ENCODE measurements around a stretch of chr4.

GRCh38 chr4:174681676-174681915, 147.5 kb downstream of the GLRA3 start:
- PRO-cap = no peak

- PRO-cap = no peak
These were observed 35.6 kb upstream of the SPATA4 start for GRCh38 chr4:176230890-176231409.

- PRO-cap = no peak
These were observed 61.0 kb downstream of the SPCS3 start for GRCh38 chr4:176380582-176381295.

DNA sequence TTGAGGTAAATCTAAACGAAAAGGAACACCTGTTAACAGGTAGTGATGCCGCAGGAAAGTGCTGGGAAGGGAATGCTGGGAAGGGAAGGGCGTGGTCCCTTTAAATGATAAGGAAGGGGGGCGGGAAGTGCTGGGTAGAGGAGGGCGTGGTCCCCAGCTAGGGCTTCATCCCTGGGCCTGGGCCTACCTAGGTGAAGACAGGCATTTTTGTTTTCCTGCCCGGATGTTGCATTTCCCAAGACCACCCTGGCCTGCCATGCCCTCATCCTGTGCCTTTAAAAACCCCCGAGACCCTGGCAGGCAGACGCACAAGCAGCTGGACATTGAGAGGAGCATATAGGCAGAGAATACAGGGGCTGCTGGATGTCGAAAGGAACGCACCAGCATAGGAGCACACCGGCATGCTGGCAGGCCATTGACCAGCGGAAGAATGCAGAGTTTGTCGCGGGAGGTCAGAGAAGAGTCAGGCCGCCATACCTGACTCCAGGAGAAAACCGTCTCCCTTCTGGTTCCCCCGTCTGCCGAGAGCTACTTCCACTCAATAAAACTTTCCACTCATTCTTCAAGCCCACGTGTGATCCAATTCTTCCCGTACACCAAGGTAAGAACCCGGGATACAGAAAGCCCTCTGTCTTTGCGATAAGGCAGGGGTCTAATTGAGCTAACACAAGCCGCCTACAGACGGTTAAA, 2.8 kb upstream of the AGA start:
- PRO-cap = no peak

GRCh38 chr4:180403438-180403864, 1839.8 kb upstream of the TENM3 start:
- PRO-cap = no peak

DNA sequence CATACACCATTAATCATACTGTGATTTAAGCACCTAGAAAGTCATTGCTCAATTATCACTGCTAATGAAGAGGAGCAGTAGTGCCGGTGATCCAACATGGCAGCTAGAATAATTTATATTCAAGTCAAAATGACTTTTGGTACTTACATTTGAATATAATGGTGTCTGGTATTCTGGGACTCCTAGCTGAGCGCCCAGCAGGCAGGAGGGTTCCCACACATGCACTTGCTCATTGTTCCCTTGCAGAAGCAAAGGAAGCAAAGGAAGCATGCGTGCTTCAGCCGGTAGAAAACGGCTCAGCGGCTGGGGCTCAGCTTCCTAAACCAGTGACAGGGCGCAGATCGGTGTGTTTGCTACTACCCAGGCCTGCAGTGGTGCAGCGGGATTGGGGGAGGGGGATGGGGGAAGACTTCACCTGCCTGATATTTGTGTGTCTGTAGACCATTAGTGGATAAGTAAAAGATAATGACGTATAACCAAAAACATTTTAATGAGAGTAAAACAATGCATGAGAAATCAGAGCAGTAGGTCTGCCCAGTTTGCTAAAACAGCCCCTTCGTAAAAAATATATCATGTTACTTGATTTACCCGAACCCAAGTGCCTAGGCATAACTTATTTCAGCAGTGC, 978.3 kb upstream of the TENM3 start:
- PRO-cap = no peak

DNA sequence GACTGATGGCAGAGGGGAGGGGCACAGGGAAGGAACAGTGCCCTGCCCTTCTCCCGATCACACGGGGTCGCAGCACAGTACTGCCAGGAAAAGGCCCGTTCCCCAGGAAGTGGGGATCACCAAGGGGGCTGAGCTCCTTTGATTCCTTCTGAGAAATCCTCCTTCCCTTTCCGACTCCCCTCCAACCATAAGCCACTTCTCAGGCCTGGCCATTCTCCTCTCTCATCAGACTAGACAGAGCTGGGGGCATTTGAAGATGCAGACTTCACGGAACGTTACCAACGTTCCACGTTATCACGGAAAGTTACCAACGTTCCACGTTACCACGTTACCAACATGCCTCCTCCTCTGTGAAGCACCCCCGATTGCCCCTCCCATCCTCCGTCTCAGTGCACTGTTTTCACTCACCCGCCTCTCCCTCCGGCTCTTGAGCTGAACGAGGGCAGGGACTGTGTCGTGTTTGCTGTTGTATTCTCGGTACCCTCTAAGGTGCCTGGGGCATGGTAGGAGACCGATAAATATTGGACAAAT, 85.4 kb upstream of the WWC2 start:
- PRO-cap = no peak

GRCh38 chr4:183146422-183147033, 47.5 kb downstream of the WWC2 start:
- PRO-cap = no peak

DNA sequence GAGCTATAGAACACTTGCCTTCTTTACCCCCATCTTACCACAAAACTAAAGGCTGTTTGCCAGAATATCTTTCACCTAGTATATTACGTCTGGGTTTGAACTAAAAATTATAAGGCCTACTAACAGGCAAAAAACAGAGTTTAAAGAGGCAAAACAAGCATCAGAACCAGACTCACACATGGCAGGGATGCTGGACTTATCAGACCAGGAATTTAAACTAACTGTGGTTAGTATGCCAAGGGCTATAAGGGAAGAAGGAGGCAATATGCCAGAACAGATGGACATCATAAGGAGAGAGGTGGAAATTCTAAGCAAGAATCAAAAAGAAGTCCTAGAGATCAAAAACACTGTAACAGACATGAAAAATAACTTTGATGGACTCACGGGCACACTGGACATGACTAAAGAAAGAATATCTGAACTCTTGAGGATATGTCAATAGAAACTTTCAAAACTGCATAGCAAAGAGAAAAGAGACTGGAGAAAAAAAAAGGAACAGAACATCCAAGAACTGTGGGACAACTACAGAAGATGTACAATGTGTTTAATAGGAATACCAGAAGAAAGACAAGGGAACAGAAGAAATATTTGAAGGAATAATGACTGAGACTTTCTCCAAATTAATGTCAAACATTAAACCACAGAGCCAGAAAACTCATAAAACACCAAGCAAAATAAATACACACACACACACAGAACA, 15.2 kb downstream of the CLDN22 start:
- PRO-cap = no peak

DNA sequence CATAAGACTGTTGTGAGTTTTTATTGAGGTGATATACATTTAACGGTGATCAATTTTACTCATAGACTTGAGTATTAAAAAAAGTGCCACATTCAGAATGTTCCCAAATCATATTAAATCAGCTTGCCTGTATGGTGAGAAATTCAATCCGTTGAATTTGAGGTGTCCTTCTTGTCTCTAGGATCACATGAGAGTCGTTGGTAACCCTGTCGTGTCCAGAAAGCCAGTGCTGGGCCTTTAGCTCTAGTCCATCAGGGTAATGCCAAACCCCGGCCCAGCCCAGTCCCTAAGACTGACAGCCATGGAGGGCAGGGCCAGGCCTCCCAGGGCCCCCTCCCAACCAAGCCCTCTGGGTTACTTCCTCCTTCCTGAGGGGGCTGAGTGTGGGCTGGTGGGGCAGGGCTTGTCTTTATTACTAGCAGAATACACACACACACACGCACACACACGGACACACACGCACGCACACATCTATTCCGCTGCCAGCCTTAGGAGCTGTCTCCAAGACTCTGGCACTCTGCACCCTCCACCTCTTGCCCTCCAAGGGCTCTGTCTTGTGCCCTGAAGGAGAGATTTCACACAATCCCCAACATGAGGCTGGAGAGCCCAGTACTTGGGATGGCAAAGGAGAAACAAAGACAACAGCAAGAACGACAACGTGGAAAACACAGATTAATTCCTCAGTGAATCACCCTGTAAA, 35.7 kb upstream of the CDKN2AIP start:
- PRO-cap = no peak

DNA sequence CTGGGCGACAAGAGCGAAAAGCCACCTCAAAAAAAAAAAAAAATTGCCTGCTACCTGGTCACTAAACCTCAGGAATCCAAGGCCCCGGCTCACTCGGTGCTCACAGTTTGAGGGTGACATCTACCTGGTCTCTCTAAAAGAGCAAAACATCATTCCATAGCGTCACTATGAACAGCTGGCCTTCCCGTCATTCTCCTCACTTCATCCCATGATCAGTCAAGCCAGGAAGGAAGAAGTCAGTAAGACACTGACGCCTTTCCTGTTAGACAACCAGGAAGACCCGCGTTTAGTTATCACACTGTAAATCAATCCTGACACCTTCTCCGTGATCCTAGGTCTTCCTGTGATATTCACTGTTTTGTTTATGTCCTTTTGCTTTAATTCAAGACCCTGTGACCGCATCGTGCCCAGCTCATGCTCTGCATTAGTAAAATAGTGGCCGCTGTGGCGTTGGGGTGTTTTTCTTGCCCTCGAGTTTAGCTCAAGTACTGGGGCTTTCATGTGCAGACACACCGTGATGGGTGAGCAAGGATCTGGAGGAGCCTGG, 31.6 kb upstream of the CDKN2AIP start:
- PRO-cap = no peak

DNA sequence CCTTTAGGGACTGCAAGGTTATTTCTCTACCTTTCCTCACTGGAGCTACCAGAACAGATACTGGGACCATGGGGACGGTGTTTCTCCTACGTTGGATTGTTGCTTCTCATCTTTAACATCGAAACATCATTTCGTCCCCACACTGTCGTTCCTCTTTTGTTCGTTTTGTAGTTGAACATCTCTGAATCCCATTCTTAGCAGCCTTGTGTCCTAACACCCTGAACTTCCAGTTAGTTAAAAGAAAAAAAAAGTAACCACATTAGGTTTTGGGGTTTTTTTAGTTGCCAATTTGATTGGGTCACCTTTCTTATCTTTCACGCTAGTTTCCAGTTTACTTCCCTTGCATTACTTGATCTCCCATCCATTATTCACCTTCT, 551 bp downstream of the TRAPPC11 start:
- PRO-cap = no peak

DNA sequence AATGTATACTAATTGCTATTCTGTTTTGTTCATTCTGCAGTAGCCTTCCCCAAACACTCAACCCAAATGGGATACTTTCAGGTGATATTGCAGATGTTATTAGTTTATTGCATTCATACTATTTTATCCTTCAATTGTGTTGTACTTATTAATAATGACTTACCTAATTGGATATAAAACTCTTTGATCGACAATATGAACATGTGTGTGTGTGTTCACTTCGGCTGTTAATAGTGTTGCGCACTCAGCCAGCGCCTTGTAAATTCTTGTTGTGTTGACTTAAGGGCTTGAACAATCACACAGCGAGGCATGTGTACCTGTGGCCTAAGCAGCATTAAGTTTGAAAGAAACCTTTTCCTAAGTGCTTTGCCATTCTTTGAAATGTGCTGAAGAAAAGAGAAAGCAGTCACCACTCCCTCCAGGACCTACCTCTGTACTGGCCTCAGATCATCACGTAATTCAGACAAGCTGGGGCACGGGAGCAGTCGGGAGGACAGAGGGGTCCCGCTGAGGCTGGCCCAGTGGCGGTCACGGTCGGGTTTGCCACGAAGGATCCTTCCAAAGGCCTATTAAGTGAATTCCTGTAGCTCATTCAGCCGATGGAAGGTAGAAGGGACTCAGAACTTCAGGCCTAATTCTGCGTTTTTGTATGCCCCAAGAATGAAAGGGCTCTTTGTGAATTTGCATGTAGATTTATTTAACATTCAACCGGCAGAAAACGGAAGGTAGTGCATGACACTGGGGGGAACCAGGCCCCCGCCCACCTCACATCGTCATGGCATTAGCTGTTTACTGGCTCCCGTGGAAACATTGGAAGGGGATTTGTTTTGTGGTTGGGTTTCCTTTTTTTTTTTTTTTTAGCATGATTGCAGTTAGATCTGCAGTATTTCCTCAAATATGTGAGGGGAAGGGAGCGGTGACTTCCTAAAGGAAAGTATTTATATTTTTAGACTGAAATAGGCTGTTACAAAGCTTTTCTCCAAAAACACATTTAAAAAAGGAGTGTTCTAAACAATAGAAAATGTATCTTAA, 106.2 kb downstream of the TRAPPC11 start:
- PRO-cap = no peak

DNA sequence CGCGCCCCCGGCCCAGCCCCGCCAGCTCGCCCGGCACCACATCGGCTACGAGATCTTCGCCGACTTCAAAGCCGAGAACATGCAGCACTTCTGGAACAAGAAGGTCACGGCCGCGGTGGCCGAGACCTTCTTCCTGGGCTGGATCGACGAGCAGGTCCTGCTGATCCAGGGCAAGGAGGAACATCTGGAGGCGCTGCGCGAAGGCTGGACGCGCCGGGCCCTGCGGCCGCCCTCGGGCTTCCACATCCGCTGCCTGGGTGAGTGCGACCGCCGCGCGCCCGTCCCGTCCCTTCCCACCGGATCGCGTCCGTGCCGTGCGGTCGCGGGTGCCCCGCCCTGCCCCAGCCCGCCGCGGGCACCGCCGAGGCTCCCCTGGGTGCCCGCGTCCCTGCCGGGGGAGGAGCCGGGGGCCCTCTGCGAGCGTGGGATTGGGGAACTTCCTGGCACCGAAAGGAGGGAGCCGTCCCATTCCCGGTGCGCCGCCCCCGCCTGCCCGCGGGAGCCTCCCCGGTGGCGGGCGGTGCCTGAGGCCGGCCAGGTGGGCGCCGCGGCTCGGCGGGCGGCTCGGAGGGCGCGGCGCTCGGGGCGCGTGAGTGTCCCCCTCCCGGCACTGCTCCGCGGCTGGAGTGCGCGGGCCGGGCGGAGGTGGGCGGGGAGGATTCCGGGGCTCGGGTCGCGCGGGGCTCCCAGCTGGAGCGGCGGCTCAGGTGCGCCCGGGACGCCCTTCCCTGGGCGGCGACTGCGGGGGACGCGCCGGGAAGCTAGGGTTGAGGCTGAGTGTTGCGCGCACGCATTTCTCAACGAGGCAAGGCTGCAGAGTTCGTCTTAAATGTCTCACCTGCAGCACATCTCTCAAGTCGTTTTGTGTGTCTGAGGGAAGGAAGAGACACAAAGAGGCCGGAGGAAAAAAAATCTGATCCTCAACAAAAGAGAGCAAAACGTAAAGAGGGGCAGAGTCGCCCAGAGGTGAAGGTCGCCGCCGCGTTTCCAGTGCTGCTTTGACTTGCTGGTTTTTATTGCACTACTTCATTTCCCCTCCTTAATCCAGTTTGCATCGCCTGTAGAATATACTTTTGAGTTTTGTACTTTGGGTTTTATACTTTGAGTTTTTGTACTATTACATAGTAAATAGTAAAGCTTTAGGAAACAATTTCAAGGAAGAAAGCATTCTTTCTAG, 106.9 kb upstream of the STOX2 start:
- PRO-cap = no peak

- PRO-cap = no peak
These were observed 19.3 kb upstream of the STOX2 start for GRCh38 chr4:183885778-183886293.

DNA sequence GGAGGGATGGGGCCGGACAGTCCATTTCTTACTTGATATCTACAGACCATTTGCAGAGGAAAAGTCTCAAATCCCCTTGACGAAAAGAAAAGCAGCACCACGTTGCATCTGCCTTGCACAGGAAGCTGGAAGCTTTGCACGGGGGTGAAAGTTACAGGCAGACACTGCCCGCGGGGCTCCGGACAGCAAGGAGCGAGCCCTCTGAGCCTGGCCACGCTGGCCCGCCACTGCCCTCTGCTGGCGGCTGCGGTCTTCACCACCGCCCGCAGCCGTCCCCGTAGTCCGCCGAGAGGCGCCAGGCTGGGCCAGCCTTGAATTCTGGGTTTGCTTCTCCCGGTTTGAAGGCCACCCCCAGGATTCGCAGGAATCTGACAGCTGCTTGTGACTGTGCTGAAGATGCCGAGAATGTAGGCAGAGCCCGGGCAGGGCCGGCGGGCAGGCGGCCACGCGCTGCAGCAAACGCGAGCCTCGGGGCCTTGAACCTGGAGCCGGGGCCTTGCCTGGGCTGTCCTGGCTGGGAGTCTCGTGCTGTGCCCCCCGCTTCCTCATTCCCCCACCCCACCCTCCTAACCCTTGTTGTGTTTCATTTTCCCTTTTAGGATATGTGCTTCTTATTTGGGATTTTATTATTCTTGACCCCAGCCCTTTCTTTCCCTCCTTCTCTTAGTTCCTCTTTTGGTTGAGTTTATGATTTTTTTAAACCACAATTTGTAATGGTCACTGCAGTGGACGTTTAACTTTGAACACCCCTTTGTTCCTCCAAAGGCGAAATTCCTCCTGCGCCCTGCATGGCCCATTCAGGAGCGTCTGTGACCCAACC, 49.1 kb downstream of the ENPP6 start:
- PRO-cap = no peak

GRCh38 chr4:184310842-184311414, 93.3 kb upstream of the ENPP6 start:
- PRO-cap = bidirectional peak, plus-strand start at chr4:184311332, minus-strand start at chr4:184311103

DNA sequence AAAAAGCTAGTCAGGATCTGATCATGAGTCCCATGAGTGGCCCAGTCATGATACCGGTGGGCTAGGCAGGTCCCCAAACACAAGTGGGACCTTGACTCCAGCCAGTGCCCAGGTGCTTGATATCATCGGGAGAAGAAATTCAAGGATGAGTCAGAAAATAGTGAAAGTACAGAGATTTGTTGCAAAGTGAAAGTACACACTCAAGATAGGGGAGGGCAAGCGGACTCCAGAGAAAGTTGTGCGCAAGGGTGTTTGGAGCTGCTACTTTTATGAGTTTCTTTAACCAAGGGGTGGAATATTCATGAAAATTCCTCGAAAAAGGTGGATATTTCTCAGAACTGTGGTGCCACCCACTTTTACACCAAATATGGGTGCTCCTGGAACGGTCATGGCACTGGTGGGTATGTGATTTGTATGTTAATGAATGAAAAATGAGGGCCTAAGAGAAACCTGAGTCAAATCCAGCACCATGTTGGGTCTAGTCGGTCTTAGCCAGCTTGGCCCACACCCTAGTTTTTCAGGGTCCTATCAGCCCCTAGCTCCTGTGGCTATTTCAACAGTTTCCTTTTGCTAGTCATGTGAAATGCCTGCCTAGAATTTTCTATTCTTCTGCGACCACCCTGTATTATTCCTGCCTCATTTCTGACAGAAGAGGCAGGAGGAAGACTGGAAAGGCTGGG, 107.5 kb downstream of the IRF2 start:
- PRO-cap = no peak

GRCh38 chr4:184386999-184387863, 87.1 kb downstream of the IRF2 start:
- PRO-cap = no peak

DNA sequence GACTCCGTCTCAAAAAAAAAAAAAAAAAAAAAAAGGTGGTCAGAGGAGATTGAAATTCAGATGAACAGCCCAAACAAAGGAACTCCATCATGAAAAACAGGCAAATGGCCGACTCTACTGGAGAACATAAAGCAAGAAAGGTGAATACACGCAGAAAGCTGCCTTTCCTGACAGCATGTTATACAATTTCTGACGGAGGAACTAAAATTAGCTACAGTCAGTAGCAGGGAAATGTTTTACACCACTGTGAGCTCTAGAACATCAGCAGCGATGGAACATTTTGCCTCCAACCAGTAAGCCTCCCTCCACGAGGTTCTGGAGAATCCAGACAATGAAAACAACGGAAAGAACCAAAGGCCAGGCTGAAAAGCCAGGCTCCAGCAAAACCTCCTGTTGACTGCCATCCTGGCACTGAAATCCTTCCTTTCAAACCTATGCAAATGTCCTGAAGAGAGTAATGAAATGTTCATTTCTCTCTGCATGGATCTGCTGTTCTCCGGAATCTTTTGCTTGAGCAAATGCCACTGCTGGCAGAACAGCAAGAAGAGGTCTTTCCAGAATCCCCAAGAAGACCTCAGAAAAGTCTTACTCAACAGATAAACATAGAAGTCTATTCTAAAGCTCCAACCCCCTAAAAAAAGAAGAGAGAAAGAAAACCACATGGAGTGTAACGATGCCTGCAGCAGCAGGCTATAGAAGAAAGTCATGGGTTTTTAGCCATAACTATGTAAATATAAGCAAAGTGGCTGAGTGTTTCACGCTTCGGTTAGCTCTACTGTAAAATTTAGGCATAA, 78.8 kb downstream of the IRF2 start:
- PRO-cap = no peak

All from jejunum (tissue), 1 donor.